Mesenteric fat pad (tissue), 1 donor: ENCODE results near the genes OR11G2, TTC5, CCNB1IP1, RNASE4 and RNASE13.

GRCh38 chr14:20190561-20191053, at the start of gene OR11G2:
Gene OR11G2 (plus strand): TSS chr14:20190896.
- PRO-cap: no peak

GRCh38 chr14:20305318-20306288, at the start of gene TTC5:
Gene TTC5 (minus strand): TSS chr14:20305951.
- PRO-cap: unidirectional peak, minus-strand start at chr14:20305961

- PRO-cap: unidirectional peak, minus-strand start at chr14:20333267
Measured at GRCh38 chr14:20332704-20333657, at the start of gene CCNB1IP1. Gene CCNB1IP1 (minus strand): TSS chr14:20333279.

GRCh38 chr14:20416155-20416718, 2.9 kb upstream of the TEP1 start:
- PRO-cap: no peak

GRCh38 chr14:20630231-20630836, 11.2 kb downstream of the OR6S1 start:
- PRO-cap: no peak

- PRO-cap: no peak
Measured at GRCh38 chr14:20666311-20667112, 17.8 kb upstream of the RNASE4 start.

GRCh38 chr14:20684051-20685041, at the start of gene RNASE4:
Gene RNASE4 (plus strand): TSS chr14:20684560.
- PRO-cap: bidirectional peak, plus-strand start at chr14:20684670, minus-strand start at chr14:20684440

GRCh38 chr14:20707543-20708162, 19.1 kb downstream of the ANG start:
- PRO-cap: no peak

- PRO-cap: no peak
Measured at GRCh38 chr14:20715405-20715621, 26.7 kb downstream of the ANG start.

GRCh38 chr14:20873548-20874143, 17.5 kb upstream of the RNASE3 start:
- PRO-cap: no peak

- PRO-cap: no peak
Measured at GRCh38 chr14:21034733-21035057, at the start of gene RNASE13. Gene RNASE13 (minus strand): TSS chr14:21034807.

DNA sequence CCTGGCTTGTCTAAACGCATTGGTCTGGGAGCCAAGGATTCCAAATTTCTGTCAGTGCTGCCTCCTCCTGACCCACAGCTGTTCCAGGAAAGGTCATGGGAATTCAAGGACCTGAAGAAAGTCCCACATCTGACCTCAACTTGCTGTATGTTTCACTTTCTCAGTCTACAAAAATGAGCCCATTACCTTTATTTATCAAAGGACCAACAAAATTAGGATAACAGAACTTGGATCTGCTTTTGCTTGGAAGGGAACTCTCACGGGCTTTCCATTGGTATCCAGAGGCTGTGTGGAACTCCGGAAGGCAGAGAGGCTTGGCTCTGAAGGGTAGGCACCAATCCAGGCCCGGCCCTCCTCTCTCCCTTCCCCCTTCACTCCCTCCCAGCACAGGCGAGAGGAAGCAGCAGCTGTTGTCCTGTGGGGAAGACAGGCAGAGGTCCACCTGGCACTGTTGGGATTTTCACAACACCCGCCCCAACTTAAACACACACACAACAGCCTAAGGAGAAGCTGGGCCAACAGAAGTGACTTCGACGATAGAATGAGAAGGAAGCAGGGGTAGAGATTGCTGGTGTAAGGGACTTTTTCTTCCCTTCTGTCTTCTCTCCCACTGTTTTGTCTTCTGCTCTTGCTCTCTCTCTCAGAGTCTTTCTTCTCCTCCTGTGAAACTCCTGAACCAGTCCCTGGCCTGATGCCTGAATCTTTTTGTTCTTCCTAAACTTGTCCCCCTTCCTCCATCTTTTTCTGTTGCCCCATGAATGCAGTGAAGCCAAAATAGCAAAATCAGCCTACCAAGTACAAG, 3.2 kb upstream of the RNASE7 start:
- PRO-cap: no peak

GRCh38 chr14:21055525-21056206, 2.0 kb upstream of the RNASE8 start:
- PRO-cap: no peak

DNA sequence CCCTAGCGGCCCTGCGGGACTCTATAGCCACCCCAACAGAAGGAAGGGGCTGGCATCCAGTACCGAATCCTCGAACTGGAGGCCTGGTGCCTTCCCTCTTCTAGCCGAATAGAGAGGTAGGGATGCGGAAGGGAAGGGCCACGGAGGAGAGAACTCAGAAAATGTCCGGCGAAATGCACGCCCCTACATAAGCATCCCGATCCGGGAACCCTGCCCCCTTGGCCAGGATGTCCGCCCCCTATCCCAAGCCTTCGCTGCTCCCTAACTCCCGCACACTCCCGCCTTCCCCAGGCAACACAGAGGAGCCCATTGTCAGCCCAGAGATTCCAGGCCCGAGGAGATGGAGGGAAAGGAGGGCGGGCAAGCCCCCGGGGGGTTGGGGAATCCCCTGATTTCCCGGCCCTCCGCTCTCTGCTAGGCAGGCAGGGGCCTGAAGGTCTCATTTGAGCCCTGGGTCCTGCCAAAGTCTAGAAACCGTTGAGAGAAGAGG, 705 bp upstream of the ARHGEF40 start:
- PRO-cap: bidirectional peak, plus-strand start at position 442 of the sequence, minus-strand start at position 288 of the sequence

- PRO-cap: unidirectional peak, plus-strand start at chr14:21103801
Measured at GRCh38 chr14:21103486-21104451, 2.9 kb downstream of the TMEM253 start.

DNA sequence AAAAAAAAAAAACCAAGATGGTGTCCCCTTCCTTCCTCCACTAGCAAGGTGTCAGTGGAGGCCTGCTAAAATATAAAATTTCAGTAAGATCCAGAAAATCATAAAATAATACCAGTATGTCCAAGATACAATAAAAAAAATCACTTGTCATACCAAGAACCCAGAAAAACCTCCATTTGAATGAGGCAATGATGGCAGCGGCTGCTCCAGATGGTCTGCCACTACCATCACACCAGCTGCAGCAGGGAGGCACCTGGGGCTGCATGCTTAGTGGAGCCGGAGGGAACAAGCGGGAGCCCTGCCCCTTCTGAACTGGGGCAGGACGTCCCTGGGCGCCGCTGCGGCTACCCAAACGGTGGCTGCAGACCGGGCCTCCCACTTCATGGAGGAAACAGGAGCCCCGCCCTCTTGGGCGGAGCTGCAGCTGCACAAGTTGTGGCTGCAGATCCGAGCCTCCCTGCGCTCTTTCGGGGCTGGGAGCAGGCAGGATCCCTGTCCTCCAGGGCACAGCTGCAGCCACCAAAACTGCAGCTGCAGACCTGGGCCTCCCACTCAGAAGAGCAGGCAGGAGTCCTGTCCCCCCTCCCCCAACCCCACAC, 36.0 kb upstream of the OR5AU1 start:
- PRO-cap: no peak

- PRO-cap: no peak
Measured at GRCh38 chr14:21269622-21269990, 364 bp upstream of the HNRNPC start.

- PRO-cap: no peak
Measured at GRCh38 chr14:21269991-21270433, 770 bp upstream of the HNRNPC start.

DNA sequence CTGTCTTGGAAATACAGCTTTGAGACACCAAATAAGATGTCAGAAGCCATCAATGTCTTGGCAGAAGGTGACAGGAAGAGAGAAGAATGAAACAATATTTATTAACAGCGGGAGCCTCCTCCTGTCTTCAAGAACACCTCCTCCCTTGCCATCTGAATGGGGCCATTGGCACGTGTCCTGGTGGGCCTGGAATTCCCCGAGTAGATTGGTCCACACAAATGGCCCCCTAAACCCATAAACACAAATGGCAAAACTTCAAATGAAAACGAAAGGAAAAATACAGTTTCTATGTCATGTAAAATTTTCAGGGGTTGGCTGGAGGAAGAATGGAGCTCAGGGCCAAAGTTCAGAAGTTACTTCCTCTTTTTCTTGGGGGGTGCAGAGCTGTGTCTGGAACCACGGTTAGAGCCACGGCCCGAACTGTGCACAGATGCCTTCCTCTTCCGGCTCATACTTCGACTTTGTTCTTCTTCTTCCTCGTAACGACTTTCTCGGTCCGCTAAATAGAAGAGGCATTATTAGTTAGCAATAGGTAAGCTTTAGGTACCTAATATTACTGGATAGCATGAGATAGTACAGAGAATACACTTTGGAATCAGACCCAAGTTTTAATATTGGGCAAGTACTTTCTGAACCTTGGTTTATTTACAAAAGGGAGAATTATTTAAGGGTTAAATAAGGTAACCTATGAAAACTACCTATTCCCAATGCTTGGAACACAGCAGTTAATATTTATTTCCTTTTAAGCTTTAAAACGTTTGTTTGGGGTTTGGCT, 31.3 kb downstream of the SUPT16H start:
- PRO-cap: no peak

- PRO-cap: no peak
Measured at GRCh38 chr14:21427666-21428387, 28.1 kb downstream of the CHD8 start.